ENCODE measurements around the gene ATXN3.

DNA sequence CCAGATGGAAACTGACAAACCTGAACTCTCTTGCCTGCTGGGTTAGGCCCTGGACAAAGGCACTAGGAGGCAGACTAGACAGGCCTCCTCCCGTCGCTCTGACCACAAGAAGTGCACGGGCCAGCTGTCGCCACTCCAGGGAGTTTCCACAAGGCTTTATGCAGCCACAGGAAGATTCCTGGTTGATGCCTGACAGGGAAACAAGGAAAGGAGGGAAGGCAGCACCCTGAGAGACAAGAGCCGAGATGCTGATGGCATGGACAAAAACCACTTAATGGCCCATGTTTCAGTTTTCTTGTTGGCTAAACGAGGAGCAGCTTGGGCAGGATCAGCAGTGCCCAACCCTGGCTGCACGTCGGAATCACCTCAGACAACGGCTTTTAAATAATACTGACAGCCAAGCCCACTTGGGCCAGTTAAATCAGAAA, 30.1 kb downstream of the CCDC88C start:
- RRBS: no CpG with 5 or more reads among the region's 9 CpGs

GRCh38 chr14:91464334-91465597, 45.3 kb downstream of the PPP4R3A start:
- RRBS: no CpG with 5 or more reads among the region's 9 CpGs

DNA sequence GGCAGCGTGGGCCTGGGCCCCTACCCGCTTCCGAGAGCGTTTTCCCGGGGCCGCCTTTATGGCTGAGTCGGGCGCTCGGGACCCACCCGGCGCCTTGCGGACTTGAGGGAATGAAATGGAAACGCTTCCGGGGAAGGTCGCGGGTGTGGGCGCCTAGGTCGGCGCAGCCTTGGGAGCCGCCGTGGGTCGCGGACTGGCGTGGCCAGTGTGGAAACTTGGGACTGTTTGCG, 539 bp upstream of the PPP4R3A start:
- RRBS: 1% methylated on average over 13 of the region's 25 CpGs

DNA sequence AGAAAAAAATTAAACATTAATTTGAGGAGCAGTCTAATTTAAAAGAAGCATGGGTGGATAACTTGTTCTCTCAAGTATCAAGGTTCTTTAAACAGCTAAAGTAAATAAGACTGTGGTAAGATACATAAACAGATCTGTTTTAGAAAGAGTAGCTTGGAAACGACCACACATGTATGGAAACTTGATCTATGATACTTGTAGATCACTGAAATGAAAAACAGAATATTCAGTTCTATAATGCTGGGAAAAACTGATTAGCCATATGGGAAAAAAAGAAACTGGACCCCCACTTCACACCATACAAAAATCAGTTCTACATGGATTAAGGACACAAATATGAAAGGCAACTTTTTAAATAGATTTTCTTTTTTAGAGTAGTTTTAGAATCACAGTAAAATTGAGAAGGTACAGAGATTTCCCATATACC, 35.9 kb downstream of the TC2N start:
- RRBS: no CpG with 5 or more reads among the region's 1 CpG

GRCh38 chr14:91834539-91835256, 32.6 kb downstream of the TC2N start:
- RRBS: no CpG with 5 or more reads among the region's 4 CpGs

DNA sequence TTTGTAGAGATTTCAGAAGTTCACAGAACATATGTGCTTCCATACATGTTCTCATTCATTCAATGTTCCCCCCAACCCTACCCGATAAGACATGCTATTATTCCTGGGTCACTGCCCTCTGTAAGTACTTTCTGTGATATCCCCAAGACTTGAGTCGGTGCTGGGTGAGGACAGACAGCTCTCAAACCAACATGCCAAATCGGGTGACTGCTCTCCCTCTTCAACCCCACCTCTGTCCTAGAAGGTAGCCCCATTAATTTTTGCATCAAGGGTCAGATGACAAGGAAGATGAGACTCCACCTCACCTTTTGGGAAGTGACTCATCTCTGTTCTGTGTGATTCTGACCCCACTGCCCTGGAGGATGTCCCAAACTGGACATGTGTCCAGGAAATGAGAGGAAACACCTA, 19.4 kb upstream of the TC2N start:
- RRBS: no CpG with 5 or more reads among the region's 3 CpGs

DNA sequence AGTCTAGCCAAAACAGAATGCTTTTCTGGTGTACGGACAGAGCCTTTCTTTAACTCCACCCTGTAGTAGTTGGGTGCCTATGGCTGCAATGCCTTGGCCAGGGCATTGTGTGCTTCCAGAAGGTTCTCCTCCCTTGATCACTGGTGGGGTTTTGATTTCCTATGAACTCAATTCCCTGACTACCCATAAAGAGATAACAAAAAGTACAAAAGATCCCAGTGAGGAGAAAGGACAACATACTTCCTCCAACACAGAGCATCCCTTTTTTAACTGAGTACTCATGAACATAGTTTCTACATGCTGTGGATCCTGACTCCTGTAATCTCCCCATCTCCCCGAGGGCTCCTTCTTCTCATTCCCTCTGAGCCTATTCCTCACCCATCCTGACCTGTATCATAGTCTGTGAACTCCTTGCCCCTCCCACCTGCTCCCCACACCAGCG, 35.9 kb upstream of the TC2N start:
- RRBS: no CpG with 5 or more reads among the region's 3 CpGs

GRCh38 chr14:91935107-91935480, 12.4 kb downstream of the FBLN5 start:
- RRBS: no CpG with 5 or more reads among the region's 11 CpGs

DNA sequence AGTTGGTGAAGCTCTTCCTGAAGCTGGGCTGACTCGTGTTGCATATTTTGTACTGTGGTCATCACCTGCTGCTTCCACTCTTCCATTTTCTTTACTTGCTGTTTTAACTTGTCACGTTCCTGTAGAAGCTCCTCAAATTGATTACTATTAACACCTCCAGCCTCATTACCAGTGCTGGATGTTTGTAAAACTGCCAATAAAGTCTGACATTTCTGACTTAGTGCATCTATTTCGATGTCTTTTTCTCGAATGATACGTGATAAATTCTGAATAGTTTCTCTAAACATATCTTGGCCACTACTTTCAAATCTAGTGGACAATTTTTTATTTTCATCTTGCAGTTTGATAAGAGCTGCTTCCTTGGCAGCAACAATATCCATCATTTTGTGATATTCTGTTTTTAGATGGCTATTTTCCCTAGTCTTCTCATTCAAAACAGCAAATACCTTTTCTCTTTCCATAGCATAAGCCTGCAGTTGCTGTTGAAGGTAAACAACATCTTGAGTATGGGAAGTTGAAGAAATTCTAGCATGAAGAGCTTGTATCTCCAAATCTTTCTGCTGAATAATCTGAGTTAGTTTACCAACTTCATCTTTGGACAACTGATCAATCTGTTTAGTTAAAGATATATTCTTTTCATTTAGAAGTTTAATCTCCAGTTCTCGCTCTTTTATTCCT, 35.5 kb downstream of the TRIP11 start:
- RRBS: no CpG with 5 or more reads among the region's 6 CpGs

- RRBS: 3% methylated on average over 11 of the region's 36 CpGs
These were observed at the start of gene ATXN3 for GRCh38 chr14:92106480-92106941. TSS of gene ATXN3 (minus strand) at chr14:92106582.

DNA sequence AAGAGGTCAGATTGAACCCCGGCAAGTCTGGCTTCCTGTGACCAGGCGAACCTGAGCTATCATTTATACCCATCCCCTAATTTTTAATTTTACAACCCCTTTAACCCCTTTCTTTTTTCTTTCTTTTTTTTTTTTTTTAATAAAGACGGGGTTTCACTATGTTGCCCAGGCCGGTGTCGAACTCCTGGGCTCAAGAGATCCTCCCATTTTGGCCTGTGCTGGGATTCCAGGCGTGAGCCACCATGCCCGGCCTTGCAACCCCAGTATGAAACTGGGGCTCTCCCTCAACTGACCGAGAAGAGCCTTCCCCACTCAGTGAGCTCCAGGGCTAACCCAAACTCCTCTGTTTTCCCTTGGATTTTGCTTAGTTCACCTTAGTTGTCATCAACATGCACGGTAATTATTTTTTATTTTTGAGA, 971 bp downstream of the CPSF2 start:
- RRBS: no CpG with 5 or more reads among the region's 9 CpGs

- RRBS: no CpG with 5 or more reads among the region's 12 CpGs
These were observed 69.9 kb upstream of the RIN3 start for GRCh38 chr14:92443527-92444168.

DNA sequence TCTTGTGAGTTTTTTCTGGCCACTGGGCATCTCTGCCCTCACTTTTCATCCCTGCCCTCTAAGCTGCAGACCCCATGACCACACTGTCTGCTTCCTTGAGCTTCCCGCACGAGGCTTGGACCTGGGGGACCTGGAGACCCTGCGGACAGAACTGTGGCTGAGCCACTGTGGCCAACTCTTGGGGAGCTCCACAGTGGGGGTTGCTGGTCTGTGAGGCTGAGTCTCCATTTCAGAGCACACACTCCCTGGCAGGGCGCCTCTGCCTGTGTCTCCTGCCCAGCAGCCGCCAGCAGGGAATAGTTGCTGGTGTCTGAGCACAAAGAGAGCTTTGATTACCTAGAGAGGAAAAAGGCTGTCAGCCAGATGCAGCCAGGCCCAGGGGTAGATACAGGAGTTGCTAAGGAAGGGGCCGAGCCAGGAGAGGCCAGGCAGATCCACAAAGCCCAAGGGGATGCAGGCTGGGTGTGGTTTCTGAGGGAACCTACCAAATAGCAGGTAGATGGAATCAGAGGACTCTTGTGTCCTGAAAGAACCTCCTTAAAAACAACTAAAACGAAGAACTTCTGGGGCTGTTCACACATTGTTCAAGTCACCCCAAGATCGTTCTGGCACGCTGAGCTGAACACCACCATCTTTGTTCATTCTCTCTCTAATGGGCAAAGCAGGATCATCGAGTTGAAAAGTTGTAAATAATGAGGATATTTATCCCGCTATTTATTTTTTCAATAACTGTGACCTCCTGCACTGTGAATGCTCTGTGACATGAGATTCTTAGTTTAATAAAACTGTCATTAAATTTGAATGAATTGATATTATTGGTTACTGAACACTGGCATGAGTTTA, 12.8 kb upstream of the RIN3 start:
- RRBS: no CpG with 5 or more reads among the region's 11 CpGs

- RRBS: no CpG with 5 or more reads among the region's 2 CpGs
These were observed 9.7 kb upstream of the RIN3 start for GRCh38 chr14:92503795-92504423.

DNA sequence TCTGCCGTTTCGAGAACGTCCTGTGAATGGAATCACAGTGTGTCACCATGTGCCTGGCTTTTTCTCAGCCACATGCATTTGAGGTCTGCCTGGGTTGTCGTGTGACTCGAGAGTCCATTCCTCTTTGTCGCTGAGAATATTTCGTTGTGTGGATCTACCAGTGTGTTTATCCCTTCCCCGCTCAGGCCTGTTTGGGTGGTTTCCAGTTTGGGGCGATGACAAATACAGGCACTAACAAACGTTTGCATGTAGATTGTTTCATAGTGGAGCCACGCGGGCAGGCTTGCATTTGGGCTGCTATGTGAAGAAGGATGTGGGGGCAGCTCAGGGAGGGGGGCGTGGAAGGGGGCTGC, 14.1 kb downstream of the RIN3 start:
- RRBS: no CpG with 5 or more reads among the region's 13 CpGs

DNA sequence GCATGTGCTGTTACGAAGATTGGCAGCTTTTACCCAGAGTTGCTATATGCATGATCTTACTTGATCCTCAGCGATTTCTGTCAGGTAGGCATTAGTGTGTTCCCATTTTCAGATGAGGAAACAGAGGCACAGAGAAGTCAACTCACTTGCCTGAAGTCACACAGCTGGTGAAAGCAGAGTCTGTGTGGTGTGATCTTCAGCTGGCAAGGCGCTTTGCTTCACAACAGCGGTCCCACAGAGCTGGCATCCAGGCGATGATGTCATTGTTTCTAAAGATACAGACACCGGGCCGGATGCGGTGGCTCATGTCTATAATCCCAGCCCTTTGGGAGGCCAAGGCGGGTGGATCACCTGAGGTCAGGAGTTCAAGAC, 46.9 kb downstream of the RIN3 start:
- RRBS: no CpG with 5 or more reads among the region's 9 CpGs

DNA sequence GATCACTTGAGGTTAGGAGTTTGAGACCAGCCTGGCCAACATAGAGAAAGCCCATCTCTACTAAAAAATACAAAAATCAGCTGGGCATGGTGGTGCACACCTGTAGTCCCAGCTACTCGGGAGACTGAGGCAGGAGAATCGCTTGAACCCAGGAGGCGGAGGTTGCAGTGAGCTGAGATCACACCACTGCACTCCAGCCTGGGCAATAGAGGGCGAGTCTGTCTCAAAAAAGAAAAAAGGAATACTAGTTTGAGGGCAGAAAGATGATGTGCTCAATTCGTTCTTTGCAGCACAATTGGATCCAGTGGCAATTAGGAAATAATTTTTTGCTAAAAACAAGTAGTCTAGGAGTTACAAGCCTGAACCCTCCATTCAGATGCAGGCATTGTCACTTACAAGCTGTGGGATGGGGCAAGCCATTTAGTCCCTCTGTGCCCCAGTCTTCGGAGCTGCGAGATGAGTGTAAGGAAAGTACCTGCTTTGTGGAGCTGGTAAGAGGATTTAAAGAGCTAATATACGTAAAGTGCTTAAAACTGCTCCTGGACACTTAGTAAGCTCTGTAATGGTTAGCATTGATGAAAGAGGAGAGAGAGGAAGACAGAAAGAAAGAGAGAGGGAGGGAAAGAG, 112.7 kb downstream of the LGMN start:
- RRBS: no CpG with 5 or more reads among the region's 8 CpGs

GRCh38 chr14:92638875-92639252, 109.6 kb downstream of the LGMN start:
- RRBS: no CpG with 5 or more reads among the region's 6 CpGs

DNA sequence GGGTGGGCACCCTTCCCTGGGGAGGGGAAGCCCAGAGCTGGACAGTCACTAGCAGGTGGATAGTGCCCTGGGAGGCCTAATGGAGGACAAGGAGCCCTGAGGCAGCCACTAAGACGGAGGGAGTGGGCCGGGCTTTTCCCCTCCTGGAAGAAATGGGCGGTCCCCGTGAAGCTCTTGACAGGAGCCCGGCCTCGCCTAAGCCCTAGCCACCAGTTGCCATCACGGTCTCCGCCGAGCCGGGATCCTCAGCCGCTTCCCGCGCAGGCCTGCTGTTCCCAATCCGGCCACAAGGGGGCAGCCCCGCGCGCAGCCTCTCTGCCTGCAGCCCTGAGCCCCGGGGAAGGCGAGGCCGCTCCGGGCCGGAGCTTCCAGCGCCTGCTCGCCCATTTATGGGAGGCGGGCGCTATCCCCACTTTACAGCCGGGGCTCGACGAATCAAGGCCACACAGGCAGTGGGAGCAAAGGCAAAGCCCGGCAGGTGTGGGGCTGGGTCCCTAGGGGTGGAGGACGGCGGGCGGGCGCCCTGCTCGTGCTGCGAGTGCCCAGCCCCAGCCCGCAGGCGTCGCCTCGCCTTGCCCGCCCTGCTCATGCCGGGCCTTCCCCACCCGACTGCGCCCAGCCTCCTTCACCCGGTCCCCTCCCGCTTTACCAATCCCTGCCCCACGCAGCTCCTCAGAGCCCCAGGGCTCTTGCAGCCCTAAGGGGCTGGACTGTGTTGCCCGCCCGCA, 61.5 kb downstream of the LGMN start:
- RRBS: 48% methylated on average over 32 of the region's 49 CpGs

All from GM06990 (cell line).